Skeletal muscle satellite cell (primary cell): ENCODE measurements around the genes PRAMEF20 and FBLIM1.

- CAGE, long polyA plus RNA: no peak
Measured at GRCh38 chr1:13410231-13410697, at the start of gene PRAMEF20. Gene PRAMEF20, plus strand, starts transcription at chr1:13410450.

DNA sequence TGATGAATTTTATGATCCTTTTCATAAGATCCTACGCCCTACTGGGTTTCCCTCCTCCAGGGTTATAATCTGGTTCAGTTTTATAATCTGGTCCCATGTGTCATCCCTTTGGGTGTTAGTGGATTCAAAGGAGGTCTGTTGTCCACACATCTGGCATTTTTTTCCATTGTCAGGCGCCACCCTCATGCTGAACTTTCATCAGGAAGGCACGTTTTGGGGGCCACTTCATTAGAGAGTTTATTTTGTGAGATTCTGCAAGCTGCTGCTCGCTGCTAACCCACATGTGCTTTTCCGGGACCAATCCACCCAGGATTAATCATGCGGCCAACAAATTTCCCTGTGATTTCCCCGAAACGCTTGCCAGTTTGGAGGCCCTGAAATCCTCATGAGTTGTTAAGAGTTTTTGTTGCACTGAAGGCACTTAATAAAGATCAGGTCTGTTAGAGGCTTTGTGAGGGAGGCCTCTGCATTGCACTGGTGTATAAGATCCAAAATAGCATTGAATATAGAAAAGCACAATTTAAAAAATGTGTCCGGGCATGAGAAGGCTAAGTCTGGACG lies 2.3 kb downstream of the PDPN start:
- CAGE, long polyA plus RNA: no peak

- CAGE, long polyA plus RNA: no peak
Measured at GRCh38 chr1:13613777-13614012, 30.1 kb downstream of the PDPN start.

- CAGE, long polyA plus RNA: no peak
Measured at GRCh38 chr1:13665604-13666187, 34.3 kb upstream of the PRDM2 start.

- CAGE, long polyA plus RNA: no peak
Measured at GRCh38 chr1:13713289-13713870, 13.4 kb downstream of the PRDM2 start.

DNA sequence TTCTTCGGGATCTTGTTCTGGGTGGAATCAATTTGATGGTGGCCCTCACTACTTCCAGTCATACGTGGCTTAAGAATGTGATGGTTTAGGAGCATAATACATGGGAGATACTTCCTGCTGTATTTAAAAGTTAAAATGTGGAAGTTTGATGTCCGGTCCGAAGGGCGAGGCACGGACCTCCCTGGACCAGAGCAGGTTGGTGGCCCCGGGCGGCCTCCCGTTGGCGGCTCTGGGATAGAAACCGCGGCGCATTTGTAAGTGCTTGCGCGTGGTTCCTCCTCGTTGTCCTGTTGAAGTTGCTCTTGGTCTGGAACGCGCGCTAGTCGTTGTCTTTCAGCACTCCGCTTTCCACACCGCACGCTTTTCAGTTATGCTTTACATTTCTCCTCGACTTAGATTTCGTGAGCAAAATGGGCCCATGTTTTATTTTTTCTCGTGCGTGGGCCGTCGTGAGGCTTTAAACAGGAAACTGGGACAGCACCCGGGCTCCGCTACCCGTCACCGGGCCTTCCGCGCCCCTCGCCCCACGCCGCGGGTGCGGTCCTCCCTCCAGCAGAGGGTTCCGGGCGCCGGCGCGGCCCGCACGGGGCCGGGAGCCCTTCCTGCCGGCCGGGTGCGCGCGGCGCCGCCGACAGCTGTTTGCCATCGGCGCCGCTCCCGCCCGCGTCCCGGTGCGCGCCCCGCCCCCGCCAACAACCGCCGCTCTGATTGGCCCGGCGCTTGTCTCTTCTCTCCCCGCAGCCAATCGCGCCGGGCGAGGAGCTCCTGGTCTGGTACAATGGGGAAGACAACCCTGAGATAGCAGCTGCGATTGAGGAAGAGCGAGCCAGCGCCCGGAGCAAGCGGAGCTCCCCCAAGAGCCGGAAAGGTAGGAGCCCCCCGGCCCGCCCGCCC lies 48.9 kb downstream of the PRDM2 start:
- CAGE, long polyA plus RNA: no peak

DNA sequence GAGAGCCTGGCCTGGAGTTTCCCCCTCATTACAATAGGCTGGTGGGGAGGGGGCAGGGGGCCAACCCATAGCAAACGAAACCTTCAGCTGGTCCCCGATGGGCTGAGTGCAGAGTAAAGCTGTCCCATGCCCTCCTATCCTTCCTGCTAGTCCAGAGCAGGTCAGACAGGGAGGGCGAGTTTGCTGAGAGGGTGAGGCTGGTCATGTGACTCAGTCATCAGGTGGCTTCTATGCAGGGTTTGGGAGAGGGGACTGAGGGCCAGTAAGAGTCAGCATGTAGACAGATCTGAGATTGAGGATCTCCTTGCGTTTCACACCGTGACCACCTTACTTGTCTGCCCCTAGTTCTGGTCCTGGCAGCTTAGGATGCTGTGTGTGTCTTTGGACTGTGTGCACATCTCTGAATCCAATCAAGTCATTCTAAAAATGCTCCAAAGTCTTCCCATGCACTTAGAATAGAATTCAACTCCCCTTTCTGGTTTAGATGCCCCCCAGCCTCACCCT lies 129.5 kb downstream of the PRDM2 start:
- CAGE, long polyA plus RNA: no peak

GRCh38 chr1:13982465-13982788 lies 282.4 kb downstream of the PRDM2 start:
- CAGE, long polyA plus RNA: no peak

DNA sequence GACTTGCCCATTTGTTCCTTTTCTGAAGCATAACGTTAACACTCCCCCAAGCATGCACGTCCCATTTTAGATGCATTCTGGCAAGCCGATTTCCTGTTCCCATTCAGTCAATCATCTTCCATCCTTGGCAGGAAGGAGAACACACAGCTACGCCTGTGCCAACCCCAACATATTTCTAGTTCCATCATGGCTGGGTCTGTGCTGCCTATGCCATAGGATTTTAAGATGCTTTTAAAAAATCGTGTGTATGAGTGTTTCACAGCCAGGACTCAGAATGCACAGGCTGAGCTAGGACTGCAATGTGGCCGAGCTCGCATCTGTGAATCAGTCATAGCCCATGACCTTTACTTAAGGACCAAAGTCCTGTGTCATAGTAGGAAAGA lies 408.7 kb downstream of the PRDM2 start:
- CAGE, long polyA plus RNA: no peak

DNA sequence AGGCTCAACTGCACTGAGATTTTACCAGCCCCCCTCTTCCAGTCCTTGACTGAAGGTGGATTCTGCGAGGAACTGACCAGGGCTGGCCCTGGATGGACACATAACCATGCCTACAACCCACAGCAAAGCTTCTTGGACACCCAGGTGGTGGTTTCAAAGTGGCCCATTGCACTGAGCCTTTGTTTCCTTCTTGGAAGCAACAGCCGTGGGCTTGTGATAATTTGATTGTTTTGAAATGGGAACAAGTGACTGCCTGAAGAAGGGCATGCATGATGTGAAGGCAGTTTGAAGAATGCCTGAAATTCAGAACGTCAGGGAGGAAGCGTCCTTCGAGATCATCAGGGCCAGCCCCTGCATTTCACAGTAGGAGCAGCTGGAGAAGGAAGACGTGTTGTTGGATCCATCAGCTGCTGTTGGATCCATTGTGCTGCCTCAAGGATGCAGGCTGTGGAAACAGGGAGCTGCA lies 74.8 kb downstream of the KAZN start:
- CAGE, long polyA plus RNA: no peak

DNA sequence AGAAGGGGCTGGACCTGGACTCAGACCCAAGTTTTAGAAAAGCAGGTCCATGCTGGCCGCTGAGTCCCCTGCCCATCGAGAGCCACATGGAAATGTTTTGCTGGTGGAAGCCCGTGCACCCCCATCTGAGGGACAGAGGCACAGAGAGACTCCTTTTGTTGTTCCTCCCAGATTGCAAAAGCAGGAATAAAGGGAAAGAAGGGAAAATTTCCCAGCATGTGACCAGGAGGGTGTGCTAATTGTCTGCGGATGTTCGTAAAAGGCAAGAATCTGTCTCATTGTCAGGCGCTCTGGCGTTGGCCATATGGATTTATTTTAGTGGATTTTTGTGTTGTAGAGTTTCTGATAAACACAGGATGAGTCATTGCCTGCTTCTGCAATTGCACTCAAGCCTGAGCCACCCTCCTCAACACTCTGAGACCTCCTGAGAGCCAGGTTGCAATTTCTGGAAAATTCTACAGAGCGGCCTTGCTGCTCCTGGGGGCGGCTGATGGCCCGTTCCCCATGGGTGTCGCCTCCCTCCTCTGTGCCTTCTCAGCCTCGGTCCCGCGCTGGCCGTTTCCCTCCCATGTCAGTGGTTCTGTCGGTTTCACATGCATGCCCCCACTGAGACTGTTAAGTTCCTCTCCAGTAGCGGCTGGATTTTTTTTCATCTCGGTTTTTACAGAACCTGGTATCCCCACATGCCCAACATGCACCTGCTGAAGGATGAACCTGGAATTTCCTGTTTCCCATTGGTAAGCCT lies 227.7 kb downstream of the KAZN start:
- CAGE, long polyA plus RNA: no peak

GRCh38 chr1:15090298-15091047 lies 63.1 kb upstream of the TMEM51 start:
- CAGE, long polyA plus RNA: no peak

- CAGE, long polyA plus RNA: no peak
Measured at GRCh38 chr1:15151316-15151888, 2.1 kb upstream of the TMEM51 start.

DNA sequence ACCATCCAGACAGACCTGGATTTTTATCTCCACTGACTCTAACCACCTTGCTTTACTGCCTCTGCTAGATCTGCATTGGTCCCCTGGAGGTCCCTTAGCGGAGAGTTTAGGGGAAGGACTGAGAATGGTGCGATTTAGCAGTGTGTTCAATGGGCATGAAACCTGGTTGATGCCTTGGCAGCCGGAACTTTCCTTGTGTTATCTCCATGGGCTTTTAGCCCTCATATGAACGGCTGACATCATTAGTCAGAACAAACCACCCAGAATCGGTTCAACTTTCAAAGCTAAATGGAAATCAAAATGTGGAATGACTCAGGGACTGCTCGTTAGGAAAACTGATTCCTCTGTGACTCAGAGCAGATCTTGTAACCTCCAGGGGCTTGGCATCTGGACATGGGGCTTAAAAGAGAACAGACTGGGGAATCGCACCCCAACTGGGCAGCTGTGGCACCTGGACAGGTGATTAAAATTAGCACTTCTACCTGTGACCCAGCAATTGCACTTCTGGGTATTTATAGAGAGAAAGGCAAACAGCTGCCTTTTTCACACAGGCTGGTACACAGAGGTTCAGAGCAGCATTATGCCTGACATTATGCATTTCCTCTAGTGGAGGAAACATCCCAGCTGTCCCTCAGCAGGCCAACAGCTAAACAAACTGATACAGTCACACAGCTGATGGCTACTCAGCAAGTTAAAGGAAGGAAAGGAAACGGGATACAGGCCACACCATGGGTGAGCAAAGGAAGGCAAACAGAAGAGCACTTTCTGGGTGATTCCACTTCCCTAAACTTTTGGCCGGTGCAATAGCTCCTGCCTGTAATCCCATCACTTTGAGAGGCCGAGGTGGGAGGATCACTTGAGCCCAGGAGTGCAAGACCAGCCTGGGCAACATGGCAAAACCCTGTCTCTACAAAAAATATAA lies 25.4 kb downstream of the TMEM51 start:
- CAGE, long polyA plus RNA: no peak

DNA sequence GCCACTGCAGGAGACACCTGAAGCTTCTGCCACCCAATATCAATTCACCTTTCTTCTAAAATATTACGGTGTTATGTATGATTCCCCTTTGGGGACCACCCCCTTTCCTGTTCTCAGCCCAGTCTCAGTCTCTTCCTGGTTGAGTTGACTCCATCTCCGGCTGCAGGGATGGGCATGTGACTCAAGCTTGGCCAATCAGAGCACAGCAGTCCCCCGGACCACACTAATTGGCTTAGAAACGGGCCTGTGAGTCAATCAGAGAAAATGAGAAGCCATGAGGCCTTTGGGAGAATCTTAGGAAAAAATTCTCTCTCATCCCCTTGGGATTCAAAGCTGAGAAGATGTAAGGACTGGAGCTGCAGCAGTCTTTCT lies 10.8 kb upstream of the FHAD1 start:
- CAGE, long polyA plus RNA: no peak

DNA sequence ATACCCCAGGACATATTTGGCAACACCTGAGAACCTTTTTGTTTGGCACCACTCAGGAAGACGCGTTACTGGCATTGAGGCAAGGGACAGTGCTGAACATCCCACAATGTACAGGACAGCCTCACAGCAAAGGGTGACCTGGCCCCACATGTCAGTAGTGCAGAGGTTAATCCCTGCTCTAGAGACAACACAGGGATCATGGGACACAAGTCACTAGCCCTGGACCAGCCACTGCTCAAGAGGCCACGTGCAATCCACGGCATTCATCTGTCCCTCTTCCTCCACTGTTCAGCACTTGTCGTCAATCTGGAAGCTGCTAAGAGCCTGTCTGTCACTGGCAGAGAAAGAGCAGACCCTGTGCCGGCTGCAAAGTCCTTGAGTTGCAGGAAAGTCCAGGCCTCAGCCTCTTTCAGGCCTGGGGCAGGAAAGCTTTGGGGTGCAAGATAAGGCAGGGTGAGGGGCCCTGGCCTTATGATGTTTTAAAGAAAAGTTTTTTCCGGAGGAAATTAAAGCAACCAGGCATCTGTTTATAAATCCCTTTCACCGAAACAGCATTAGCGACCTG lies 16.7 kb downstream of the CELA2B start:
- CAGE, long polyA plus RNA: no peak

DNA sequence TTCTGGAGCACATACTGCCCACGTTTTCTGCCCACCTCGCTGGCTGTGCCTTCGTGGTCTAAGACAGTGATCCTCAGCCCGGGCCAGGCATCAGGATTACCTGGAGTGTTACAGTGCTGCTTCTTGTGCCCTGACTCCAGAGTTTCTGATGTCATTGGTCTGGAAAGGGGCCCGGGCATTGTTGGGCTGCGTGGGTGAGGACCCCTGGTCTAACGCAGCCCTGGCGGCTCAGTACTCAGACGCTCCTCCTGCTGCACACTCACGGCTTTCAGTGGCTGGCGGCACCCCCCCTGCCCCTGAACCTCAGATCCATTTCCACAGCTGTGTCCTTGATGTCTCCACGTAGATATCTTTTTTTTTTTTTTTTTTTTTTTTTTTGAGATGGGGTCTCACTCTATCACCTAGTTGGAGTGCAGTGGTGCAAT lies 20.7 kb downstream of the PLEKHM2 start:
- CAGE, long polyA plus RNA: no peak

DNA sequence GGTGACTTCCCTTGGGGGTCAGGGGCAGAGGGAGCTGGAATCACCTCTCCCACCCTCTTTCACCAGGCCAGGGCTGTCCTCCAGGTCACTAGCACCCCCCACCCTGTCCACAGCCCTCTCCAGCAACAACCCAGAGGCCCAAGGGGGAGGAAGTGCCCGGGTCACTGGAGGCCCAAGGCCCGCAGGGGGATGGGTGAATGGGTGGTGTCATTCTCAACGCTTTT lies 4.9 kb downstream of the TMEM82 start:
- CAGE, long polyA plus RNA: no peak

GRCh38 chr1:15758542-15758988 lies at the start of gene FBLIM1:
Gene FBLIM1, plus strand, starts transcription at chr1:15758795.
- CAGE, long polyA plus RNA: start-site peak on the plus strand at chr1:15758751-15758817, 277 and 314 reads in 2 replicates

DNA sequence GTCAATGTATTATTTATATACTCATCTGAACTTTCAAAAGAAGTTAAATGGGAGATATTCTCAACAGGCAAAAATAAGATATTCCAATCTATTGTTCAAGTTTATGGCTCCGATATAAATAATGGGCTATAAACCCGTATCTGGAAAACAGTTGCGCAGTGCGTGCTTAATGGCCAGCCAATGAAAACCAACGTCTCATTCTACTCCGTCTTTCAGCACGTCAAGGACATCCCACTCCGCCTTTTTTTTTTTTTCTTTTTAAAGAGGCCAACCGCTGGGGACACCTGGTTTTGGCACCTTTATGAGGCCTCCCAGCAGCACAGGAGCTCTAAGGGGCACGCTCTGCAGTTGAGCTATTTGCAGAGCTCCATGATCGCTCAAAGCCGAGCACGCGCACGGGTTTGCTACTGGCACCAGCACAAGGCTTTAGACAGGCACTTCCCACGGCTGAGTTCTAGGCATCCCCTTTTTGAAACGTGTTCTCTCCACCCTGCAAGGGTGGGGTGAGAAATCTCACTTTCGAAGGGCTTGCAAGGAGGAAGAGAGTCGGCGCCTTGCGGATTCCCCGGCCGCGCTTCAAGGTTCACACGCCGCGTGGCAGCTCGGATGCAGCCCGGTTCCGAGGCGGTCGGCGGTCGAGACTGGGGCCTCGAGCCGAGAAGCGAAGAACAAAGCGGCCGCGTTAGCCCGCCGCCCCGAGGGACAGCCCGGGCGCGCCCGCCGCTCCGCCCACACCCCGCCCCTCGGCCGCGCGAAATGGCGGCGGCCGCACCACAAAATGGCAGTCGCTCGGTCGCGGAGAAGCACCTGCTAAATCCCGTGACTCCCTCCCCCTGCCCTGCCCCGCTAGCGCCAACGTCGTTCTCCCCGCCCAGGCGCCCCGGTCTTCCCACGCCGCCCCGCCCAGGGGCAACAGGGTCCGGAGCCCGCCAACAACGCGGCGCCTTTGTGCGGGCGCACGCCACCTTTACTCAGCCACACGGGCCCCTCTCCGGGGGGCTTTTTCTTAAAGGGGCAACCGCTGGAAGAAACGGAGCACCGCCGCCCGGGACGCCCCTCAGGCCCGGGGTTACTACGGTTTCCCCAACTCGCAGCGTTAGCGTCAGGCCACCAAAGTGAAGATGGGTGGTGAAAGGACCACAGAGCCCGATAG lies 12.9 kb upstream of the SPEN start:
- CAGE, long polyA plus RNA: no peak